Choroid plexus epithelial cell (primary cell): ENCODE measurements around the gene TAF1C.

- RRBS: 1% methylated on average over 17 of the region's 77 CpGs
Observed at GRCh38 chr16:83899259-83900323, 676 bp downstream of the MLYCD start.

GRCh38 chr16:83934817-83935336 lies 18.2 kb upstream of the OSGIN1 start:
- RRBS: no CpG with 5 or more reads among the region's 14 CpGs

DNA sequence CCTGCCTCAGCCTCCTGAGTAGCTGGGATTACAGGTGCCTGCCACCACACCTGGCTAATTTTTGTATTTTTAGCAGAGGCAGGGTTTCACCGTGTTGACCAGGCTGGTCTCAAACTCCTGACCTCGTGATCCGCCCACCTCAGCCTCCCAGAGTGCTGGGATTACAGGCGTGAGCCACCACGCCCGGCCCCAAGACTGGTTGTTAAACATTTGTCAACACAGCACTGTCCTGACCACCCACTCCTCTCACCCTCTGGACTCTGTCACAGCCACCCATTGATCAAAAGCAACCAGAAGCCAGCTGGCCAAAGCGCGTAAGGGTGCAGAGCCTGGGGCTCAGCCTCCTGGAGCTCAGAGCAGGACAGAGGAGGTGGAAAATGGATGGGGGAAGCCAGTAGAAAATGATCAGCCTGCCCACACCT lies 14.9 kb upstream of the OSGIN1 start:
- RRBS: no CpG with 5 or more reads among the region's 8 CpGs

DNA sequence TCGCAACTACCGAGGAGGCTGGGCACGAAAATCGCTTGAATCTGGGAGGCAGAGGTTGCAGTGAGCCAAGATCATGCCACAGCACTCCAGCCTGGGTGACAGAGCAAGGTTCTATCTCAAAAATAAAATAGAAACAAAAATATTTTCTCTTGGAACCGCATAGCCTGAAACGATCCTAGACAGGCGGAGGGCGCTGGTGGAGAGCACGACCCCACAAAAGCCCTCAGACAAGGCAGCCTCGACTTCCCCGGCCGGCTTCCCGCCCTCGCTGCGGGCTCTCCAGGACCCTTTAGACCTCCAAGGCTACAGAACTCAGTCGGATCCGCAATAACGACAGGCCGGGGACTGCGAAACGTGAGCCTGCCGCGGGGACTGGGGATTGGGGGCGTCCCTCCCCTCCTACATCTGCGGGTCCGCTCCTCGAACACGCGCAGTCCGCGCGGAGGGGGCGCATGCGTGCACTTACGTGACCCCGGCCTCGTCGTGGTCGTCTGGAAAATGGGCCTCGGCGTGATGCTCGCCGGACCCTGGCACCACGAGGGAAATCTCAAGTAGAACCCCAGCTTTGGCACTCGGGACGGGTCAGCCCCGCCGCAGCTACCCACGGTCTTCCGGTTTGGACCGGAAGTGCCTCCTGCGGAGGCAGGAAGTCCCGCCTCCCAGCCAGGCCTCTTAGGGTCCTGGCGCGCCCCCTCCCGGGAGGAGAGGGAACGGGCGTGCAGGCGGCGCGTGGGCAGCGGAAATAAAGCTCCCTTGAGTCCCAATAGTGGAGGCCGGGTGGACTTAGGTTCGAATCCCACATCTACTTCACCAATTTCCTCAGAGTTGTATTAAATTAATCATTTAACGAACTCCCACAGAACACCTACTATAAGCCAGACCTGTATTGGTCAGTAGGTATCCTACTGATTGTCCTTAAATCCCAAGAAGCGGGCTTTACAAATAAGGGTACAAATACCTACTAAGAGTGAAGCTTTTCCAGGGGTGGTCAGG lies at the start of gene TAF1C:
TAF1C (minus strand) TSS at position 623 of the 993 bp plus-strand sequence.
- RRBS: 1% methylated on average over 34 of the region's 66 CpGs

- RRBS: no CpG with 5 or more reads among the region's 5 CpGs
Observed at GRCh38 chr16:84550008-84550499, 45.6 kb upstream of the MEAK7 start.

DNA sequence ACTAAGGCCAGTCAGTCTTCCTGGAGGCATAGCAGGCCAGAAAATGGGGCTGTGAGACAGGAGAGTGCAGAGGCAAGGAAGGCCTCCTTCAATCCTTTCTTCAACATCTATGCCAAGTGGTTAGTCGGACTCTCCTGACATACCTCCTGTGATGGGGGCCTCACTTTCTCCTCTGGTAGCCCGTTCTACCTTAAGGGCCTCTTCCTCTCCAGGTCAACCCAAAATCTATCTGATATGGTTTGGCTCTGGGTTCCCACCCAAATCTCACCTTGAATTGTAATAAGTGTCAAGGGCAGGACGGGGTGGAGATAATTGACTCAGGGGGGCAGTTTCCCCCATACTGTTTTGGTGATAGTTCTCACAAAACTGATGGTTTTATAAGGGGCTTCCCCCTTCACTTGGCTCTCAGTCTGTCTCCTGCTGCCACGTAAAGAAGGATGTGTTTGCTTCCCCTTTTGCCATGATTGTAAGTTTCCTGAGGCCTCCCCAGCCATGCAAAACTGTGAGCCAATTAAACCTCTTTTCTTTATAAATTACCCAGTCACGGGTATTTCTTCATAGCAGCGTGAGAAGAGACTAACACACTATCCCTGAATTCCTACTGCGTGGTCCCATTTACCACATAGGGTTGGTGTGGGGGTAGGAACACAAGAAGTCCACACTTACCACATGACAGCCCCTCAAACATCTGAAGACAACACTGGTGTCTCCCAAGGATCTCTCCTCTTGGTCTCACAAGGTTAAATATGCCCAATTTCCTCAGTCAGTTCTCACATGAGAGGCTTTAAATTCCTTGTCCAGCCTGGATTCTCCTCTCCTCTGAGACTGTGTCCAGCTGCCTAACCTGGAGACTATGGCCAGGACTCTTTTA lies 8.3 kb downstream of the COTL1 start:
- RRBS: no CpG with 5 or more reads among the region's 7 CpGs

GRCh38 chr16:84723699-84724526 lies 24.1 kb downstream of the USP10 start:
- RRBS: no CpG with 5 or more reads among the region's 5 CpGs

- RRBS: no CpG with 5 or more reads among the region's 4 CpGs
Observed at GRCh38 chr16:84774784-84775168, 45.0 kb upstream of the CRISPLD2 start.

- RRBS: 92% methylated on average over 9 of the region's 15 CpGs
Observed at GRCh38 chr16:84834167-84834489, 14.3 kb downstream of the CRISPLD2 start.

GRCh38 chr16:84838530-84838729 lies 18.6 kb downstream of the CRISPLD2 start:
- RRBS: 36% methylated on average over 2 of the region's 6 CpGs

DNA sequence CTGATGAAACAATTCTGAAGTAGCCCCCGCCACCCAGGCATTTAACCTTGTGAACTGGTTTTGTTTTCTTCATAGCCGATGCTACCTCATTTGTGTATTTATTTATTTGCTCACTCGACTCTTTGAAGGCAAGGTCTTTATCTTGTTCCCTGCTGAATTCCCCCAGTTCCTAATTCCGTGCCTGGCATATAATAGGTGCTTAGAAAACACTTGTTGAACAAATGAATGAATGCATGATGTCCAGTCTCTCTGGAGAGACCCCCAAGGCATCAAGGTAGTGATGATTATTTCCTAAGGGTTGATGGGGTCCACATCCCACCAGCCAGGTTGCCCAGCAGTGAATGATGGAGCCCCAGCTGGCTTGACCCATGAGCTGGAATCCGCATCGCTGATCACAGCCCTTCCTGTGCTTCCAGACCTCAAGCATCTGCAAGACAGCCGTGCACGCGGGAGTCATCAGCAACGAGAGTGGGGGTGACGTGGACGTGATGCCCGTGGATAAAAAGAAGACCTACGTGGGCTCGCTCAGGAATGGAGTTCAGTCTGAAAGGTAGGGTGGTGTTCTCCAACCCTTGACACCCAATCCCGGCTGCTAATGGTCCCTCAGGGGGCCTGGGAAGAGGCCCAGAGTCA lies 69.1 kb downstream of the CRISPLD2 start:
- RRBS: no CpG with 5 or more reads among the region's 16 CpGs

GRCh38 chr16:84907361-84908083 lies 87.7 kb downstream of the CRISPLD2 start:
- RRBS: no CpG with 5 or more reads among the region's 21 CpGs

GRCh38 chr16:84975117-84975428 lies 36.3 kb downstream of the ZDHHC7 start:
- RRBS: no CpG with 5 or more reads among the region's 11 CpGs

GRCh38 chr16:84975429-84976246 lies 35.7 kb downstream of the ZDHHC7 start:
- RRBS: 64% methylated on average over 4 of the region's 29 CpGs

GRCh38 chr16:84986878-84987688 lies 24.3 kb downstream of the ZDHHC7 start:
- RRBS: no CpG with 5 or more reads among the region's 9 CpGs

DNA sequence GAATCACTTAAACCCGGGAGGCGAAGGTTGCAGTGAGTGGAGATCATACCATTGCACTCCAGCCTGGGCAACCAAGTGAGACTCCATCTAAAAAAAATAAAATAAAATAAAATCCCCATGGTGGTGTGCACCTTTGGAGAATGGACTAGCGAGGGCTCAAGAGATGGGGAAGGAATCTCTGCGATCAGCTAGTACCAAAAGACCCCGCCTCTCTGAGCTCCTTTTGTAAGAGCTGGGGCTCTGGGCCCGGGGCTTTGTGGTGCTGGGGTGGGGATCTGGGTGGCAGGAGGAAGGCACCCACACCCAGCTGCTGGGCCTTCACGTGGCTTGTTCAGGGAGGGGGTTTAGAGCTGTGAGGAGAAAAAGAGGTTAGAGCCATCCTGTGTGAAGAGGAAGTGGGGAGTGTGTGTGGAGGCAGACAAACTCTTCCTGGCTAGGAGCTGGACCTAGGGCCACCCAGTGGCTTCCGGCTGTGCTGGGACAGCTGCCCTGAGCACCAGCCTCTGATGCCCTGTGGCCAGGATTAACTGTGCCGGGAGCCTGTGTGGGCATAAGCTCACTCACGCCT lies 7.6 kb downstream of the CIBAR2 start:
- RRBS: 71% methylated on average over 2 of the region's 10 CpGs

GRCh38 chr16:85114932-85115302 lies 2.6 kb upstream of the CIBAR2 start:
- RRBS: no CpG with 5 or more reads among the region's 12 CpGs

DNA sequence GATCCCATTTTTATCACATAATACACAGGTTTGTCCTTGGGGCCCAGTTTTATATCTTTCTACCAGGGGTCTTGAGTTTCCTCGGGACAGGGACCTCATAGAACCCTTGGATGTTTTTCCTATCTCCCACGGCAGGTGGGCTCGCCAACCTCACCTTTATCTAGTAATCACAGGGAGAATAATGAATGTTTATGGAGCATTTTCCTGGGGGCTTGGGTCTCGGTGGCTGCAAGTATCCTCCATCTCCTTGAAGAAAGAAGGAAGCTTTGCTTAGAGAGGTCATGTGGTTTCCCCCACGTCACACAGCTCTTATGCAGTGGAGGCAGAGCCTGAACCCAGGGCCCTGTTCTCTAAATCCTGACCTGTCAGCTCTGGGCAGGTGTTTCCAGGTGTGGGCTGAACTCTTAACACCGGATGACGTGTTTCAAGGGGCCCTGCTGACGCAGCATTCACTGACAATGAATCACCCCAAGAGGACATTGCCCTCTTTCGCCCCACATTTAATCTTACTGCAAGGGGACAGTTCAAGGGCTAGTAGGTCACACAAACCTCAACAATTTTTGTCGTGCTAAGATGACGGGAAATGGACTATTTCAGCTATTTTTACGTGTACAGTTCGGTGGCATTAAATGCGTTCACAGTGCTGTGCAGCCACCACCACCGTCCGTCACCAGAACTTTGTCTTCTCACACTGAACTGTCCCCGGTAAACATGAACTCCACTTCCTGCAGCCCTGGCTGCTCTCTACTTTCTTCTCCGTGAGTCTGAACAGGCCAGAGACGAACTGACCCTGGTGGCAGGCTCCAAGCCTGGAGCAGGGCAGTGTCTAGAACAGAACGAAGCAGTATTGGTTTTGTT lies 88.1 kb upstream of the CIBAR2 start:
- RRBS: no CpG with 5 or more reads among the region's 20 CpGs

GRCh38 chr16:85232336-85232714 lies 120.1 kb upstream of the CIBAR2 start:
- RRBS: no CpG with 5 or more reads among the region's 5 CpGs

DNA sequence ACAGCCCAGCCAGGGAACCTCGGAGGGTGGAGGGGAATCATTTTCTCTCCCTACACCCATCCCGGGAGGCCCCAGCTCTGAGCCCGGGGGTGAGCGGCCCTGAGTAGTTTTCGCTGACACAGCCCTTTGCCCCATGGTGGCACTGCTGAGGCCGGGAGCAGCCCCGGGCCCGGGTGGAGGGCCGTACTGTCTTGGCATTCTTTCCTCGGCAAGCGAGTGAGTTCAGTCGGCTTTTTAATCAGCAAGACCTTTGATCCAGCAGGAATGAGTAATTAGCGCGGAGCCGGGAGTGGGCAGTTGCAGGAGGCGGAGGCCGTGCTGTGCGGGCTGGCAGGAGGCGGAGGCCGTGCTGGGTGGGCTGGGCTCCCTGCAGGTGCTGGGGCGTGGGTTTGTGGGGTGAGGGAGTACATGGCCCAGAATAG lies 222.9 kb upstream of the CIBAR2 start:
- RRBS: 18% methylated on average over 4 of the region's 21 CpGs